GM12891 (cell line): ENCODE data around the genes GNGT1, COL1A2, ASB4 and SLC25A13.

- RRBS, result no CpG with 5 or more reads among the region's 2 CpGs
Observed at GRCh38 chr7:93906361-93906640, at the start of gene GNGT1. GNGT1 (plus strand) TSS chr7:93906567.

DNA sequence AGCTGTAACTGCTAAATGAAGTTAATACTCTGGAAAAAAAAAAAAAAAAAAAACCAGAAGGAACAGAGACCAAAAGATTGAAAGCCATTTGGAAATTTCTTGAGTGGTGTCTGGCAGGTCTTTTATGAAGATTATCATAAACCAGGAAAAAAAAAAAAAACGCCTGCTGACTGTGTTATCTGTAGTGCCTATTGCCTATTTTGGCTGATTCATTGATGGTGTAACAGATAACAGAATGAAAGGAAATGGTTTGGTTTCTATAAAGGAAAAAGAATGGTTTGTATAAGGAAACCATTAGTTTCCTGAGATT is 60.5 kb upstream of the BET1 start:
- RRBS, result no CpG with 5 or more reads among the region's 1 CpG

DNA sequence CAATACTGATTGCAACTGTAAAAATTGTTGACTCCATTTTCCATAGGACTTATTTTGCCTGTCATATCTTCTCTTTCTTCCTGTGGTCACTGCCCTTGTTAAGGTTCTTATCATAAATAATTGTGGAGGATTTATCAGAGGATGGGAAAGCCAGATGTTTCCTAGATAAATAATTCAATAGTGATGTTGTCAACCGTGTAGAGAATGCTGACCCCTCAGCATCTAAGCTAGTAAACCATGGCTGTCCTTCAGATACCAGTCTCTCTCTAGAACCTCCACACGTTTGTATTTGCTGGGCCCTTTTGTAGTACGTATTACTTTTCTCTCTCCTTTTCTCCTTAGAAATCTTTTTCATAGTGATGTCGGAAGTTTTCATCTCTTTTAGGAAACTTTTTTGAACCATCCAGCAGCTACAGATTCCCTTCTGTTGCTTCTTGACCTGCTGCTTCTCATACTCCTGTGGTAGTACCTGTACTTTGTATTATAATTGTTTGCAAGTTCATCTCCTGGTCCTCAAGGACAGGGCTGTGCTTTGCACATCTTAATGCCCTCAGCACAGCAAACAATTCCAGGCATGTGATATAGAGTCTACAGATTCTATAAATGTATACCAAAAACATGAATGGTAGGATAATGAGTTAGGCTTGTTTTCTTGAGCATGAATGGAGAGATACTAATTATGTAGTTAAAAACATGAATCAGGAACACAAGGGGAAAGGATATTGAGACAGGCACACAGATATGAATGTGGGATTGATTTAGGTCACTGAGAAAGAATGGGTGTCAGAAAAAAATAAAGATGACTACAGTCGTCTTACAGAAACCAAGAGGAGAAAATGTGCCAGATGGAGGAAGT is 172.9 kb upstream of the BET1 start:
- RRBS, result no CpG with 5 or more reads among the region's 5 CpGs

DNA sequence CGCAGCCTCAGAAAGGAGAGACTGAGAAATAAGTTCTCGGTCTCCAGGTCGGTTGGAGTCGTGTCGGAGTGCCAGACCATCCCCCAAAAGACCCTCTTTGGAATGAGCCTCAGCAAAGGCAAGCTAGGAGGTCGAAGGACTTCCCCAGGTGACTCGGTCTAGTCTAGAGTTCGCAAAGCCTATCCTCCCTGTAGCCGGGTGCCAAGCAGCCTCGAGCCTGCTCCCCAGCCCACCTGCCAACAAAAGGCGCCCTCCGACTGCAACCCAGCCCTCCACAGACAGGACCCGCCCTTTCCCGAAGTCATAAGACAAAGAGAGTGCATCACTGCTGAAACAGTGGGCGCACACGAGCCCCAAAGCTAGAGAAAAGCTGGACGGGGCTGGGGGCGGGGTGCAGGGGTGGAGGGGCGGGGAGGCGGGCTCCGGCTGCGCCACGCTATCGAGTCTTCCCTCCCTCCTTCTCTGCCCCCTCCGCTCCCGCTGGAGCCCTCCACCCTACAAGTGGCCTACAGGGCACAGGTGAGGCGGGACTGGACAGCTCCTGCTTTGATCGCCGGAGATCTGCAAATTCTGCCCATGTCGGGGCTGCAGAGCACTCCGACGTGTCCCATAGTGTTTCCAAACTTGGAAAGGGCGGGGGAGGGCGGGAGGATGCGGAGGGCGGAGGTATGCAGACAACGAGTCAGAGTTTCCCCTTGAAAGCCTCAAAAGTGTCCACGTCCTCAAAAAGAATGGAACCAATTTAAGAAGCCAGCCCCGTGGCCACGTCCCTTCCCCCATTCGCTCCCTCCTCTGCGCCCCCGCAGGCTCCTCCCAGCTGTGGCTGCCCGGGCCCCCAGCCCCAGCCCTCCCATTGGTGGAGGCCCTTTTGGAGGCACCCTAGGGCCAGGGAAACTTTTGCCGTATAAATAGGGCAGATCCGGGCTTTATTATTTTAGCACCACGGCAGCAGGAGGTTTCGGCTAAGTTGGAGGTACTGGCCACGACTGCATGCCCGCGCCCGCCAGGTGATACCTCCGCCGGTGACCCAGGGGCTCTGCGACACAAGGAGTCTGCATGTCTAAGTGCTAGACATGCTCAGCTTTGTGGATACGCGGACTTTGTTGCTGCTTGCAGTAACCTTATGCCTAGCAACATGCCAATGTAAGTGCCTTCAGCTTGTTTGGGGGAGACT is at the start of gene COL1A2:
COL1A2 (plus strand) TSS at position 937 of the 1,174 bp plus-strand sequence.
- RRBS, result 4% methylated on average over 9 of the region's 57 CpGs

- RRBS, result no CpG with 5 or more reads among the region's 2 CpGs
Observed at GRCh38 chr7:94404299-94405159, 9.8 kb downstream of the COL1A2 start.

DNA sequence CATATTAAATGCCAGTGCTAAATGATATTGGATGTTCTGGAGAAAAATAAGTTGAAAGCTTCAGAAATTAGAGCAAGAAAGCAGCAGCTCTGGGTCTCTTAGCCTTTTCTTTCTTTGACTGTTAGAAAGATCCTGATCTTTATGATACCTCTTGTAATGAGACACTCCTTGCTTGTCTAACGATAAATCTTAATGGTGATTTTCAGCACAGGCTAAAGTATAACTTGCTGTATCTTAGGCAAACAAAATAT is 4.5 kb downstream of the CASD1 start:
- RRBS, result no CpG with 5 or more reads among the region's 1 CpG

DNA sequence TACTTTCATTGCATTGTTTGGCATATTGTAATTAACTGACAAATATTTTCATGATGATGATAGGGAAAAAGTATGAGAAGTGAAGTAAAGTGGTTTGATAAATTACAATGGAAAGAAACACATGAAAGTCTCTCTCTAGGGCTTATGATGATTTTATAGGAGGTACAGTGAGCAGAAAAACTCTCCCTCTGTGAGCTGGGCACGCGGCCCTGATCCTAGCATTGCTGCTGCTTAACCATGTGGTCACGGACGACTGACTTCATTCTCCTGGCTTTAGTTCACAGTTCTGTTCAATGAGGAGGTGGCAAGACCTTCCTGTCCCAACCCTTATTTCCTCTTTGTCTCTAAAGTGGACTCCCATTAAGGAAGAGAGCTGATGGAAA is 8.1 kb upstream of the PON3 start:
- RRBS, result no CpG with 5 or more reads among the region's 4 CpGs

DNA sequence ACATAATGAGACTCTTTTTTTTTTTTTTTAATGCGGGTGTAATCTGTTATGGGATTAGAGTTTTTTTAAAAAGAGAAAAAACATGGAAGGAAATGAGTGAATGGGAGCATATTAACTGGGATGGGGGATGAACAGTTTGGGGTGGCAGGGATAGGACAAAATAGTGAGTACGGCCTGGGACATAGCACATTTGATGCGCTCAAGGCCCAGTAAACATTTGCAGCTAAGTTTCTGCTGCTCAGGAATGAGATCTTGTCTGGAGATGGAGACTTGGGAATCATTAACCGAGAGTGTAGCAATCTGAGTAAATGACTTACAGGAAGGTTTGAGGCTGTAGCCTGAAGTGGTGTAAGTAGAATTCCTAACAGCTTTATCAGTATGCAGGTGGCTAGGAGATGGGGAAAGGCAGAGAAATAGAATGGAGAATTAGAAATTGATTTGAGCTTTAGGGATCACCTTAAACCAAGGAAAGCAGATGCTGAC is 6.1 kb upstream of the PON2 start:
- RRBS, result no CpG with 5 or more reads among the region's 4 CpGs

GRCh38 chr7:95485798-95486237 is at the start of gene ASB4:
ASB4 (plus strand) TSS chr7:95485943.
- RRBS, result no CpG with 5 or more reads among the region's 9 CpGs

DNA sequence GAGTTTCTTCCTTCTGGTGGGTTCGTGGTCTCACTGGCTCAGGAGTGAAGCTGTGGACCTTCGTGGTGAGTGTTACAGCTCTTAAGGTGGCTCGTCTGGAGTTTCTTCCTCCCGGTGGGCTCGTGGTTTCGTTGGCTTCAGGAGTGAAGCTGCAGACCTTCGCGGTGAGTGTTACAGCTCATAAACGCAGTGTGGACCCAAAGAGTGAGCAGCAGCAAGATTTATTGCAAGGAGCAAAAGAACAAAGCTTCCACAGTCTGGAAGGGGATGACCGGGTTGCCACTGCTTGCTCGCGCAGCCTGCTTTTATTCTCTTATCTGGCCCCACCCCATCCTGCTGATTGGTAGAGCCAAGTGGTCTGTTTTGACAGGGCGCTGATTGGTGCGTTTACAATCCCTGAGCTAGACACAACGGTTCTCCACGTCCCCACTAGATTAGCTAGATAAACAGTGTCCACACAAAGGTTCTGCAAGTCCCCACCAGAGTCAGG is 44.4 kb downstream of the PDK4 start:
- RRBS, result no CpG with 5 or more reads among the region's 16 CpGs

- RRBS, result no CpG with 5 or more reads among the region's 5 CpGs
Observed at GRCh38 chr7:95602227-95602914, 6.1 kb upstream of the PDK4 start.

GRCh38 chr7:95607341-95608105 is 11.2 kb upstream of the PDK4 start:
- RRBS, result no CpG with 5 or more reads among the region's 5 CpGs

DNA sequence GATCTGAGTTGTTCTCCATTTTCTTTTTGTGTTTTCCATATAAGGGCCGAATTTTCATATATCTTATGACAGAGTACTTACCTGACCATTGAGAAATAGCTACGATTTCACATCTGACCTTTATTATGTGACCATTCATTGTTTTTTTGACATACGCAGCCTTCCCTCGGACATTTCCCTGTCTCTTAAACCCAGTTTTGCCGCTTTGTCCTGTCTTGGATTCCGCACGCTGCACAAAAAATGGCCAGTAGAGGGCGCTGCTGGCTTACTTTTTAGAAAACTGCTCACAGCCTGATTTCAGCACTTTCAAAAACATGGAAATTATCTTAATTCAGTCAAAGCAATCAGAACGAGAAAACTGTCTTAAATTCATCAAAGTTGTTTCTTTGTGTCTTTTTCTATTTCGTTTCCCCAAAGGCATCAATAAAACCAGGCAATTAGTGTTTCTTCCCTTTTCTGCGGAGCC is 144.2 kb downstream of the DYNC1I1 start:
- RRBS, result no CpG with 5 or more reads among the region's 11 CpGs

GRCh38 chr7:96044495-96044975 is 272.2 kb downstream of the DYNC1I1 start:
- RRBS, result no CpG with 5 or more reads among the region's 3 CpGs

DNA sequence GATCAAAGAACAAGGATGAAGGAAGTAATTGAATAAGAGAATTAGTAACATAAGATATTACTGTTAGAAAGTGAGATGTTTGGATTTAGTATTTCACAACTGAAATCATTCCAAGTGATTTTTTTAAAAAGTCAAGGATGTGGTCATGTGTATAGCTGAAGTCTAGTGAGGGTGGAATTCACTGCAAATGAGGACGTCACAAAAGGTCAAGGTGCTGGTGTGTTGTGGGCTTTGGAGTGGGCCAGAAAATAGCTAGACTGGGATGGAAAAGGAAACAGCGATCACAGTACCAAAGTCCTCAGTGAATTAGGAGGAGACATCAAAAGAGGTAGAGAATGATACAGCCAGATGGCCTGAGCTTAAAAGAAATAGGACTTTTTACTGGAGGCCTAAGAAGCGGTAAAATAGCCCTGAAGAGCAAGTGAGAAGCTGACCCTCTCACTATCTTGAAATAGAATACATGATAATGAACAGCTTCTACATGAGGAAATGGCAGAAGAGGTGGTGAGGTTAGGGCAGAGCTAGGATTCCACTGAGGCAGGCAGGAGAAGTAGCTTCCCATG is 272.9 kb downstream of the DYNC1I1 start:
- RRBS, result no CpG with 5 or more reads among the region's 3 CpGs

DNA sequence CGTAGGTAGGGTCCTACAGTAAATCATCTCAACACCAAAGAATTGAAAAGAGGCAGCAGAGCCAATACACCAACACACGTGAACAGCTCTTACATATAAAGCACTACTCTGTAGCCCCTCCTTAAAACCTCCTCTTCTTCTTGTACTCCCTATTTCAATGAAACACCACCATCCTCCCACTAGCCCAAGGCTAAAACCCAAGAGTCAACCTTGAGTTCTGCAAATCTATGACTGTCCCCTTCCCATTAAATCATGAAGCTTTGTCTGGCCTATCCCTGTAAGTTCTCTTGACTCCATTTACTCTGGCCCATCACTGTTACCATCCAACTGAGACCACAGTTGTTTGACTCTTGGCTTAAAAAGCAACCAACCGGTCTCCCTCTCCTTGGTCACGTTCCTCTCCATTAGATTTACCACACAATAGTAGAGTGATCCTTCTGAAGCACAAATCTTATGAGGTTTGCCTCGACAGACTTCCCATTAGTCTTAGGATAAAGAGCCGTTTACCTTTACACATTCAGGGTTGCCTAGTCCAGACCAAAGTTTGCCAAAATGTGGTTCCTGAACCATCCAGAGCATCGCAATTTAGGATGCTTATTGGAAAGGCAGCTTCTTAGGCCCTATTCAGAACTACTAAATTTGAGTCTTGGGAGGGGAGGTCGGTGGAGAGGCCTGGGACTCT is 119.1 kb downstream of the SLC25A13 start:
- RRBS, result no CpG with 5 or more reads among the region's 8 CpGs

GRCh38 chr7:96321605-96322569 is at the start of gene SLC25A13:
SLC25A13 (minus strand) TSS chr7:96322098.
- RRBS, result 2% methylated on average over 44 of the region's 77 CpGs

DNA sequence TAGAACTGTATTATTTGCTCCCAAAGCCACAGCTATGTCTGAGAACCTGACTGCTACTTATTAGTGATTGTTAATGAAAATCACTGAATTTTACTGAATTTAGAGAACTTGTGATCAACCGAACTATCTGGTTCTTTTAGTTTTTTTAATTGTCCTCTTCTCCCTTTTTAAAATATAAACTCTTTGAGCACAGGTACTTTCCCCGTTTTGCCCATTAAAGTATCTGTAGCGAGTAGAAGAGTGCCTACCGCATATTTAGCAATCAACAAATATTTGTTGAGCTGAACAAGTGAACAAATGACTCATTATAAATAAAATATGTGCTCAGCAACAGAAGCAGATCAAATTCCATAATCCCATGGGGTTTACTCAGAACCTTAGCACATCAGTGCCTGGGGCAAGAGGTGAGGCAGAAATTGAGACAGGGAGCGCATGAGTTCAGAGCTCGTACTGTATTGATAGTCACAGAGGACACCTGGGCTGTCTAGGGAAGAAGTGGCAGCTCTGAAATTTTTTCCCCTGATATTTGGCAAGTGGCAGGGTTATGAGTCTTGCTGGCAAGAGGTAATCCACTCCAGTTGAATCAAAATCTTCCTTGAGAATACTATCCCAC is 161.0 kb downstream of the SEM1 start:
- RRBS, result no CpG with 5 or more reads among the region's 6 CpGs

GRCh38 chr7:96949713-96950317 is 55.5 kb upstream of the DLX6 start:
- RRBS, result no CpG with 5 or more reads among the region's 9 CpGs